ENCODE results near the genes SIPA1, FIBP and BRMS1.

- PRO-cap, 2 experiments = peak in 2 of 2 experiments; most common plus-strand start chr11:65638147 (in 2); most common minus-strand start chr11:65638009 (in 2)
Observed at GRCh38 chr11:65637714-65638277, at the start of gene SIPA1. Gene SIPA1 (plus strand): TSS chr11:65638101.

- PRO-cap, 2 experiments = no peak in any of the 2 experiments
Observed at GRCh38 chr11:65698317-65698607, 13.8 kb upstream of the KAT5 start.

DNA sequence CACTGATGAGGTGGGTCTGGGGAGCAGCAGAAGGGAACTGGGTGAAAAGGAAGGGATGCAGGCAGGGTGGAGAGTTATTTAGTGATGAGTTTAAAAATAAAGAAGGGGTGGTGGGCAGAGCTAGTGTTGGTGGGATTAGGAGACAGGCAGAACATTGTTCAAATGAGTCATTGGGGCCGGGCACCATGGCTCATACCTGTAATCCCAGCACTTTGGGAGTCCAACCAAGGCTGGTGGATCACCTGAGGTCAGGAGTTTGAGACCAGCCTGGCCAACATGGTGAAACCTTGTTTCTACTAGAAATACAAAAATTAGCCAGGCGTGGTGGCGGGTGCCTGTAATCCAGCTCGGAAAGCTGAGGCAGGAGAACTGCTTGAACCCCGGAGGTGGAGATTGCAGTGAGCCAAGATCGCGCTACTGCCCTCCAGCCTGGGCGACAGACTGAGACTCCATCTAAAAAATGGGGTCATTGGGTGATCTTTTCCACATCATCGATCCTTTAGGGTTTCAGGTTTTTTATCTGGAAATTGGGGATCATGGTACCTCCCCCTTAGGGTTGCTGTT lies 1.9 kb downstream of the KAT5 start:
- PRO-cap, 2 experiments = no peak in any of the 2 experiments

DNA sequence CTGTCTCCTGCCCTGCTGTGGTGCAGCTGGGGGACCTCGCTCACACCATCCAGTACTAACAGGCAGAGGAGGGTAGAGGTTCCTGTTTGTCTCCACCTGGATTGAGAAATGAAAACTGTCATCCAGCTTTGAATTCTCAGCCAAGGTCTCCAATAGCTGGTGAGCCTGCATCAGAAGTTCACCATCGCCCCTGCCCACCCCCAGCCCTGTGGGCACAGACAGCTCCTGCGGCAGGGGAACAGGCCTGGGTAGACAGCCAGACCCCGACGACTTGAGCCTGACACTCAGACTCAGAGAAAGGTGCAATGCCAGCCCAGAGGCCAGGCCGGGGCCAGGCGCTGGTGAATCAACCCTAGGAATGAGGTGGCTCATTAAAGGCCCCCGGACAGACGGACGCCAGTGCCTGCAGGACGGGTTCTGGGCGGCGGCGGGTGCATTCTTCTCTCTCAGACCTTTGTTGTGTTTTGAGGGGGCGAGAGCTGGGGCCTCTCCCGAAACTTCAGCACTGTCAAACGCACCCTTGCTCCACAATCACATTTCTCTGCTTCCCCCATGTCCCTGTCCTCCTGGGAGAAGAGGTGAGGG lies 5.5 kb downstream of the OVOL1 start:
- PRO-cap, 2 experiments = no peak in any of the 2 experiments

GRCh38 chr11:65792877-65793907 lies 6.3 kb downstream of the OVOL1 start:
- PRO-cap, 2 experiments = no peak in any of the 2 experiments

GRCh38 chr11:65864303-65865534 lies 4.5 kb downstream of the MUS81 start:
- PRO-cap, 2 experiments = no peak in any of the 2 experiments

DNA sequence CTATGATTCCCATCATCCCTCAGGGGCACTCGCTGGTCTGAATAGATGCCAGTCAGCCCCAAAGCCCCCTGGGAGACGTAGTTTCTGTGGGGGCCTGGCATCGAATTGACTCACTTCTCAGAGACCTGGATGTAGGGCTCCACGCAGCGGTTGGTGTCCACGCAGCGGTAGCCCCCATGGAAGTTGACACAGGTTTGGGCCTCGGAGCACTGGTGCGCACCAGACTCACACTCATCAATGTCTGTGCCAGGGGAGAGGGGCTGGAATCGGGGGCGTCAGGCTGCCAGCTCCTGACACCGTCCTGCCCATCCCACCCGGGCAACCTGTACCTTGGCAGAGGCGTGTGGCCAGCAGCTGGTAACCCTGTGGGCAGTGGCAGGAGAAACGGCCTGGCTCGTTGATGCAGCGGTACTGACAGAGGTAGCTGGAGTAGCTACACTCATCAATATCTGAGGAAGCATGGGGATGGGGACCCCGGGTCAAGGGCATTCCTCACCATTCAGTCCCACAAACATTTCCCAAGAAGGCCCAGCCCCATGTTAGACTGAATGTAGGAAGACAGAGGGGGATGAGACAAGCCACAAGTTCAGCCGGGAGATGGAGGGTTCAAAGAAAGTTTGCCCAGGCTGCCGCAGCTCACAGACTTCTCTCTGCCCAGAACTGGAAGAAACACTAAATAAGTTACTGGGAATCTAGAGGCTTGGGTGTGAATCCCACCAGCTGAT lies 4.3 kb downstream of the EFEMP2 start:
- PRO-cap, 2 experiments = no peak in any of the 2 experiments

GRCh38 chr11:65887576-65888843 lies at the start of gene FIBP:
Gene FIBP (minus strand): TSS chr11:65888471.
- PRO-cap, 2 experiments = peak in 2 of 2 experiments; most common plus-strand start chr11:65888561 (in 1); most common minus-strand start chr11:65888471 (in 2)

DNA sequence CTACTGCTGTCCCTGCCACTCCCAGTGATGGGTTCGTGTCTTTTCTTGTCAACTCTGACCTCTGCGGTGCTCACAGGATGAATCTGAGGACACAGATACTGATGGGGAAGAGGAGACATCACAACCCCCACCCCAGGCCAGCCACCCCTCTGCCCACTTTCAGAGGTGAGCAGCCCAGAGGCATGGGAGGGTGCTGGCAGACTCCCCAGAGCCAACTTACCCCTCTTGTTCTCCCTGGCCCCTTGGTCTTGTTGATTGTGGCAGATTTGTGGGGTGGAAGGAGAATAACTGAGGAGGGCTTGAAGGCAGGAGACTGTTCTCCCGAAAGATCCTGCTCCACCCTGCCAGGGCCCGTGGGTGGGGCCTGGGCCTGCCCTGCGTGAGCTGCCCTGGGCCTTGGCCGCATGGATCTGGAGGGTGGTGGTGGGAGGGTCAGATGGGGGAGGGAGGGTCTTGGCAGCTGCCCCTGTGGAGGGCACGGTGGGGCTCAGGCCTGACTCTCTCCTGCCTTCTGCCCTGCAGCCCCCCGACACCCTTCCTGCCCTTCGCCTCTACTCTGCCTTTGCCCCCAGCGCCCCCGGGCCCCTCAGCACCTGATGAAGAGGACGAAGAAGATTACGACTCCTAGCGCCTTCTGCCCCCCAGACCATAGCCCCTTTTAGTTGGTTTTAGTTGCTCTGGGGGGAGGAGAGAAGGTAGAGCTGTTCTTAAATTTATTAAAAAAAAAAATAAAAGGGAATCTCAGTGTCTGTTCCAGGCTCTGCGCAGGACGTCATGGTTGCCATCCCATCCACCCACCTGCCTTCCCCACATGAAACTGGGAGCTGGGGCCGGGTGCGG lies 1.8 kb downstream of the DRAP1 start:
- PRO-cap, 2 experiments = no peak in any of the 2 experiments

GRCh38 chr11:65956536-65957144 lies 4.9 kb upstream of the SART1 start:
- PRO-cap, 2 experiments = peak in 2 of 2 experiments; most common plus-strand start chr11:65956923 (in 2); most common minus-strand start chr11:65956766 (in 1)

DNA sequence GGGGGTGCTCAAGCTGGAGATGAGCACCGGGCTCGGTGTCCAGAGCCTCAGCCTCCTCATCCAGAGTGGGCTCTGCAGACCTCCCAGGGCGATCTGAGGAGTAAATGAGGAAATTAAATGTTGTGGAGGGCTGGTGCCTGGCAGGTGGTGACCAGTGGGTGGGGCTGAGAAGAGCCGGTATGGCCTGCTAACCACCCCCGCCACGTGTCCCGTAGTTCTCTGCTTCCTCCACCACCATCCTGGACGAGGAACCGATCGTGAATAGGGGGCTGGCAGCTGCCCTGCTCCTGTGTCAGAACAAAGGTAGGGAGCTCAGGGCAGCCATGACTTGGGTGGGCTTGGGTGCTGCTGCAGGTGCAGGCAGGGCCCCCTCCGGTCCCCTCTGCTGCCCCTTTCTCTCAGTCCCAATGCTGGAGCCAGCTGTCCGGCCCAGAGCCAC lies 15.3 kb downstream of the SART1 start:
- PRO-cap, 2 experiments = no peak in any of the 2 experiments

GRCh38 chr11:65982850-65983383 lies 19.0 kb downstream of the EIF1AD start:
- PRO-cap, 2 experiments = no peak in any of the 2 experiments

GRCh38 chr11:66115438-66116004 lies 45.4 kb downstream of the PACS1 start:
- PRO-cap, 2 experiments = peak in 1 of 2 experiments; most common plus-strand start chr11:66115867 (in 1); most common minus-strand start chr11:66115712 (in 1)

DNA sequence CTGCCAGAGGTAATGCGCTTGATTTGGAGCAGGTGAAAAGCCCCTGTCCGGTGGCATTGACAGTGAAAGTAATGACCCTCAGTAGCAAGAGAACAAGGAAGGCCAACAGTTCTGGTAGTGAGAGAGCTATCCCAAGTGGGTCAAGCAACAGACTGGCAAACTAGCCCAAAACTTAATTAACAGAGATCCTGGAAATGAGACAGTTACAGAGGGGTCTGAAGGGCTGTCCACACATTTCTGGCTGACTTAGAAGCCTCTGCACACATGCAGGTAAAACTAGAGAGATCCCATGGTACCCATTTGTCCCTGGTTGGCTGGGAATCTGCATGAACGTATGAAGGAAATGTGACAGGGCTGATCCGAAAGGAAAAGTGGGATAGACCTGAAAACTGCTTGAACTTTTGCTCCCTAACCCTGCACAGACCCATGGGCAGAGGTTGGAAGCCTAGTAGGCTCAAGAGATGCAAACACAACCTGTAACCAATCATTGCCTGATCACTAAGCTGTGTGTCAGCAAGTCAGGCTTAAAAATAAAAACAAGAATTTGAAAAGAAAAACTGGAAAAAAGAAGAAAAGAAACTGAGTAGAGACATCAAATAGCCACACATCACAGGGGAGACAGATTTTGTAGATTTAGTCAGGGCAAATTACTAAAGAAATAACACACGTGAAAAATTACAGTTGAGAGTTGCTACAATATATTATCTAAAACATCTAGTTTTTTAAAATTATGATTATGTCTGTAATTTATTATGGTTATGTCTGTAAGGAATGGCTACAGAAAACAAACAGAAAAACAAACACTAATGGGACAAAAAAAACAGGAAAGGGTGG lies 75.5 kb downstream of the PACS1 start:
- PRO-cap, 2 experiments = no peak in any of the 2 experiments

DNA sequence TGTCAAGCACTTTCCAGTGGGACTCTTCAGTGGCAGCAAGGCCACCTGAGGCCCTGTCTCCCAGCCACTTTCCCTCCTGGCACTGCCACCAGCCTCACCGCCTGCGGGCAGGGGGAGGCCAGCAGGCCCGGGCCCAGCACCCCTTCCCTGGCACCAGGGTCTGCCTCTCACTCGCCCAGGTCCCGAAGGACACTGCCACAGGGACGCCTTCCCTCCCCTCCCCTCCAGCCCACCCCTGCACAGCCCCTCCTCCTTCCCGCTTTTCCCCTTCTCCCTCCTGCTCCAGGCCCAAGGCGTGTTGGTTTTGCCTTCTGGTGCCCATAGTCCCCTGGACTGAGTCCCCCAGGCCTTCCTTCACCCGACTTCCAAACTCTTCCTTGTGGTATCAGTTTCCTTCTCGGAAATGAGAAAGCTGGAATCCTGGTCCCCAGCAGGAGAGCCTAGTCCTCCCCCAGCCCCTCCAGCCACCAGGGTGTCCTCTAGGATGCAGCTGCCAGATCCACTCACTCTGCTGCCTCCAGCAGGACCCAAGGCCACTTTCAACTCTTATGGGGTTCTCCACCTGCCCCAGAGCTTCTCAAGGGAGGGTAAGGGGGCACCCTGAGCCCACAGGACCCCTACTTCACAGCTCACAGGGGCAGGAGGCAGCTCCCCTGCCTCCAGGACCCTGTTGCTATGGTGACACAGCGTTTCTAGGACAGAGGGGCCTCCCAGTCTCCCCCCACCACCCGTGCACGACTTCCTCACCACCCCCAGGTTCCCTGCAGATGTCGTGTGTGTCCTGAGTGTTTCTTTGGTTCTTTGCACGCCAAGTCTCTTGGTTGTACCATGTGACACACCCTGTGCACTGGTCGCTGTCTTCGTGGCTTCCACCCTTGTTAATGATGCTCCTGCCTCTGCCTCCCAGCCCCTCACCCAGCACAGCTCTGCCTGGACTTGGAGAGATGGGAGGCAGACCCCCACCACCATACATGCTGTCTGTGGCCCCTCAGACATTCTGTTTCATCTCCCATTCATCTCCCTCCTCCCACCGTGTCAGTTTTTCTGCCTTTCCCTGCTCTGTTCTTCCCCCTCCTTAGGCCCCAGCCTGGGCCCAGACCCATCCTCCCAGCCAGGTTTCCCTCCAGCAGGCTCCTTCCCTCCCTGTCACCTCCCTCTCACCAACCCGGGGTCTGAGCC lies 13.9 kb upstream of the KLC2 start:
- PRO-cap, 2 experiments = no peak in any of the 2 experiments

- PRO-cap, 2 experiments = peak in 2 of 2 experiments; most common plus-strand start chr11:66258445 (in 1); most common minus-strand start chr11:66258409 (in 2)
Observed at GRCh38 chr11:66258248-66259000, 921 bp downstream of the KLC2 start.

DNA sequence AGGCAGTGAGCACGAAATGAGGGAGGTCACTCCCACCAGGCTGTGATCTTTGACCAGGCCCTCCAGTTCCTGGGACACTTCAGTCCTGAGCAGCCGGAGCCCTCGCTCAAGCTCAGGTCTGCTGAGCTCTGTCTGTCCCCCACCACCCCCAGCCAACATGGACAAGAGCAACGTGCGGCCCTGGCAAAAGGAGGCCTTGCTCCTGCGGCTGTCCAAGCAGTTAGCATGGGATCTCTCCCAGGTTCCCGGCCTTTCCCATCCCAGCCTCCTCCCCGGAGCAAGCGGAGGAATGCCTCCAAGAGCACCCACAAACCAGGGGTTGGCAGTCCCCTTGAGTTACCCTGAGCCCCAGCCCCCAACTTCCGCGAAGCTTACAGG lies 3.2 kb downstream of the CD248 start:
- PRO-cap, 2 experiments = no peak in any of the 2 experiments

DNA sequence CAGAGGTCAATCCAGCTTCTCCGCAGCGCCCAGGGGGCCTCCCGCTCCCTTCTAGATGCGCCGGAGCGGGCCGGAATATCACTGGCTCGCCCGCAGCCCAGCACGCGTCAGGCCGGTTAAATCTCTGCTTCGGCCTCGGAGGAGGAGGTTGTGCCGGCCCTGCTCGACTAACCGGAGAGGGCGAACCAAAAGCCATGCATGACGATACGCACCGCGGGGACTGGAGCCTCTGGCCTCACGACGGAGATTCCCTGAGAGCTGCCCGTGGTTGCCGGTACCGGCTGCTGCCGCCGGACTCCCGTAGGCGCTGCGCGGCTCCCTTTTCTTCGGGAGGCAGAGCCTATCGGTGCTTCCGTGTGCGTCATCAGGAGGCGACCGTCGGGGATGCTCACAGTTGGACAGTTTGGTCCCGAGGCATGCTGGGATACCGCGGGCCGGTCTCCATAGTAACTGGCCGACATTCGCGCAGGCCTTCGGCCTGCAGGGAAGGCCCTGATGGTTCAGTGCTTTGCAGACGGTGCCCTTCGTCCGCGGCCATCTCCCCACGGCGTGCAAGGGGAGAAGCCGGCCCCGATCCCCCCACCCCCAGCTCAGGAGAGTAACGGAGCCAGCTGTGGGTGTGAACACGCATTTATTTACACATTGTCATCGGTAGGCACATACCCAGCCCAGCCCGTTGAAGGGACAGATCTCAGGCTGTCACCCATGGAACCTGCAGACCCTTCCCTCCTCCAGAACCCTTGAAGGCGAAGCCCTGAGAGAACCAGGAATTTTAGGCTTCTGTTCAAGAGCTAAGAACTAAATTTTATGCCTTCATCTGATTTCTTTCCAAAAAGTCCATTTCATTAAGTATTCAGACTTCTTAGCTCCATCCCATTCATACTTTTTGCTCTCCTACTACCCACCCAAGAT lies at the start of gene BRMS1:
Gene BRMS1 (minus strand): TSS at position 345 of the 912 bp plus-strand sequence.
- PRO-cap, 2 experiments = peak in 2 of 2 experiments; most common plus-strand start position 449 of the sequence (in 1); most common minus-strand start position 297 of the sequence (in 2)

GRCh38 chr11:66351243-66351360 lies 3.7 kb upstream of the B4GAT1 start:
- PRO-cap, 2 experiments = no peak in any of the 2 experiments

- PRO-cap, 2 experiments = no peak in any of the 2 experiments
Observed at GRCh38 chr11:66595195-66595795, 2.3 kb downstream of the CCS start.

Measured in helper T cell (primary cell).